Bronchus fibroblast of lung (primary cell): ENCODE measurements around a stretch of chr1.

DNA sequence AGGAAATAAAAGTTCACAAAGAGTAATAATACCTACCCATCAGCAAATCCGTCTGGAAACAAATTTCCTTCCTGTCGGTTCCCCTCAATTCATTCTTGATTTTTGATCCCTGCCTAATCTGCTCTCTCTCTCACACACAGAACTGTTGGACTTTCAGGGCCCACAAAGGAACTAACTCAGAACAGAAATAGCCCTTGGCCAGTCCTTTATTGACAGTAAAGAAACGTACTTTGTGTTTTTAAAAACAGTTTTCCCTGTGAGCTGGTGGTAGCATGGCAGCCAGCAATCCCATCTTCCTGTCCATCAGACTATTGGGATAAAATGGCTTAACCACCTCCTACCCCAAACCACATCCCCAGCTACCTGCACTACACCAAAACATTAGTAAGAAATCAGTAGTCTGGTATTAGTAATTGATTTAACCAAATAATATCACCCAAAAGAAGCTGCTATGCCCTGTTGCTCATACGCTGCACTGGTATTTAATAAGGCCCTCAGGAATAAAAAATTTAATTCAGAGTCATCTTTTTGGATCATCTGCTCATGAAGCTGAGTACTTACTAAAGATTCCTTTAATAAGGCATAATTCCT, 69.9 kb downstream of the SIPA1L2 start:
- RAMPAGE, long total RNA: no peak

DNA sequence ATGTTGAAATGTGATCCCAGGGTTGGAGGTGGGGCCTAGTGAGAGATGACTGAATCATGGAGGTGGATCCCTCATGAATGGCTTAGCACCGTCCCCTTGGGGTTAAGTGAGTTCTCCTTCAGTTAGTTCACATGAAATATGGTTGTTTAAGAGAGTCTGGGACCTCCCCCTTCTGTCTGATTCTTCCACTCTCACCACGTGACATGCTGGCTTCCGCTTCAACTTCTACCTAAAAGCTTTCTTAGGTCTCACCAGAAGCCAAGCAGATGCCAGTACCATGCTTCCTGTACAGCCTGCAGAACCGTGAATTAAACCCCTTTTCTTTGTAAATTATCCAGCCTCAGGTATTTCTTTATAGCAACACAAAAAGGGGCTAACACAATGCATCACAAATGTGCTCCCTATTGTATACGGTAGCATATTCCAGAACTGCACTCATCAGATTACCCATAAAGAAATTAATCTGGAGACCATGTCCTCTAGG, 58.3 kb downstream of the SIPA1L2 start:
- RAMPAGE, long total RNA: no peak

DNA sequence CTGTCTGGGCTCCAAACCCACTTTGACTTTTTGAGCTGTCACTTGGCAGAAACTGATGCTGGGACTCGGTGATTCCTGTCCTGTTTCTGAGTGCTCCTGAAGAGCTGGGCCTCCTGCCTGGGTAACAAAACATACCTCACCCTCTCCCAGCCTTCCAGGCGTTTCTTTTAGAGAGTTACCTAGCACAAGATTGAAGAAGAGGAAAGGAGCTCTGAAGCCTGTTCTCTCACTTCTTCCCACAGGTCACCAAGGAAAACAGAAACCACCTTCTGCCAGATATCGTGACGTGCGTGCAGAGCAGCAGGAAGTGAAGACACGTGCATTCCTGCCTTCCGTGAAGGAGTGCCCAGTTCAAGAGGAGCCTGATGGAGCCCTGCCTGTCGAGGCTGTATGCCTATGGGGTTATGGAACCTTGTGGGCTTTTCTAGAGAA, 27.5 kb downstream of the NTPCR start:
- RAMPAGE, long total RNA: no peak

- RAMPAGE, long total RNA: no peak
These were observed 33.7 kb downstream of the NTPCR start for GRCh38 chr1:232983892-232984809.

DNA sequence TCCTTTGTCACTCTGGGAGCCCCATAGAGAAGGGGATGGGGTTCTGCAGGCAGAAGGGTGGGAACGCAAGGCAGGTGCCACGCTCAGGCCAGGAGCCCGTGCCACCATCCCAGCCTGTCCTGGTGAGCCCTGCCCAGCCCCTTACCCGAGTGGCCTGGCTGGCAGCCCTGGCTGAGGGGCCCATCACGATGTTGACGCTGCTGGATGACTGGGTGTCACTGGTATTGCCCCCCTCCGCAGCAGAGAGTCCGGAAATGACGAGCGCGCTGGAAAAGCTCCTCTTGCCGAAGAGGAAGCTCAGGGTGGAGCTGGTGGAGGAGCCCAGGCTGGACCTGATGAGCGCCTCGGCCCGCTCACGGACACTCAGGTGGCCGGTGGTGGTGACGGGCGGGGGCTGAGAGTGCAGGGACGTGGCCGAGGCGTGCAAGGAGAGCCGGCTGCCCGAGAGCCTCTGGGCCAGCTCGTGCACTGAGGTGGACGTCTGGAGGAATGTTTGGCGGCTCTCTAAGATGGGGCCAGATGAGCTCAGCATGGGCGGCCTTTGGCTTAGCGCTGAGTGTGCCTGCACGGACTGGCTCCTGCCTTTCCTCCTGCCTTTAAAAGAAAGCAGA, 35.6 kb downstream of the NTPCR start:
- RAMPAGE, long total RNA: no peak

DNA sequence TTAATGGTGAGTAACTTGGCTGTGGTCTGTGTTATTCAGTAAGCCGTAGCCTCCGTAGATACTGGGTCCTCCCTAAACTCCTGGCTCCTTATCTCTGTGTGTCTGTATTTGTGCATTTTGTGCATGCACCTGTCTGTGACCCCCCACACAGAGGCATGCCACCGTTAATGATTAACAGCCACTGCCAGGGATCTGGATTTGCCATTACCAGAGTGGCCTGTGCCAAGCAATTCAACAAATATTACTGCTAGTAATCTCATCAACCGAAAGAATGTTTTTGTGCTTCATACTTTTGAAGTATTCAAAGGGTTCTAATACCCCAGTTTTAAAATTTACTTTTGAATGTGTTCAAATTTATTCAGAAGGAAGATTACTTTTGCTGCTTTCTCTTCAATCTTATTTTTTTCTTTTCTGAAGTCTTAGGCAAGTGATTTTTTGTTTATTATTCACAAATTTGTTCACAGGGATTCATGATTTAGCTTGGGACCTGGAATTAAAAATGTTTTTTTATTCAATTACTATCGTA, 32.1 kb downstream of the MAP3K21 start:
- RAMPAGE, long total RNA: no peak

DNA sequence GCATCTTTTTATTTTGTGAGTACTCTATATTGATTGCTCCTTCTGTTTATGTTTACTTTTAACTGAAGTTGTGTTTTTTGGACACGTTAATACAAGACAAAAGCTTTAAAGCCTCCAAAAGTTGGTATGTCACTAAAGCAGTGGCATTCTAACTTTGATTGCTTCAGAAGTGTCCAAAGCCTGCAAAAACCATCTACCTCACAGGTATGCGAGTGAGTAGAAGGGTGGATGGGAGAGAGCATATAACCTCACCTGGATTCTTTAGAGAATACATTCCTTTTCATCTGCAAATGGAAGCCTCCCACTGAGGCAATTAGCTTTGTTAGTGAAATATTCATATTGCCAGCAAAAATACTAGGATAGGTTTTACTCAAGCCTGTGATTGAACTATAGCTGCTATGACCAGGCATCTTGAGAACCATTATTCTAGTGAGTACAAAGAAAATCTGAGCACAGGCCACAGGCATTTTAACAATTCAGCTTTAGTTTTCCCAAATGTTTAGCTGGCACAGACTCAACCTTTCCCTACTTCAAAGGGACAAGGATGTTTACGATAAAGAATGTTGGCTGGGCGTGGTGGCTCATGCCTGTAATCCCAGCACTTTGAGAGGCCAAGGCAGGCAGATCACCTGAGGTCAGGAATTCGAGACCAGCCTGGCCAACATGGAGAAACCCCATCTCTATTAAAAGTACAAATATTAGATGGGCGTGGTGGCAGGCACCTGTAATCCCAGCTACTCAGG, 39.7 kb downstream of the MAP3K21 start:
- RAMPAGE, long total RNA: no peak

- RAMPAGE, long total RNA: no peak
These were observed 42.1 kb downstream of the MAP3K21 start for GRCh38 chr1:233369482-233370104.

- RAMPAGE, long total RNA: no peak
These were observed 15.4 kb downstream of the KCNK1 start for GRCh38 chr1:233629012-233630043.

DNA sequence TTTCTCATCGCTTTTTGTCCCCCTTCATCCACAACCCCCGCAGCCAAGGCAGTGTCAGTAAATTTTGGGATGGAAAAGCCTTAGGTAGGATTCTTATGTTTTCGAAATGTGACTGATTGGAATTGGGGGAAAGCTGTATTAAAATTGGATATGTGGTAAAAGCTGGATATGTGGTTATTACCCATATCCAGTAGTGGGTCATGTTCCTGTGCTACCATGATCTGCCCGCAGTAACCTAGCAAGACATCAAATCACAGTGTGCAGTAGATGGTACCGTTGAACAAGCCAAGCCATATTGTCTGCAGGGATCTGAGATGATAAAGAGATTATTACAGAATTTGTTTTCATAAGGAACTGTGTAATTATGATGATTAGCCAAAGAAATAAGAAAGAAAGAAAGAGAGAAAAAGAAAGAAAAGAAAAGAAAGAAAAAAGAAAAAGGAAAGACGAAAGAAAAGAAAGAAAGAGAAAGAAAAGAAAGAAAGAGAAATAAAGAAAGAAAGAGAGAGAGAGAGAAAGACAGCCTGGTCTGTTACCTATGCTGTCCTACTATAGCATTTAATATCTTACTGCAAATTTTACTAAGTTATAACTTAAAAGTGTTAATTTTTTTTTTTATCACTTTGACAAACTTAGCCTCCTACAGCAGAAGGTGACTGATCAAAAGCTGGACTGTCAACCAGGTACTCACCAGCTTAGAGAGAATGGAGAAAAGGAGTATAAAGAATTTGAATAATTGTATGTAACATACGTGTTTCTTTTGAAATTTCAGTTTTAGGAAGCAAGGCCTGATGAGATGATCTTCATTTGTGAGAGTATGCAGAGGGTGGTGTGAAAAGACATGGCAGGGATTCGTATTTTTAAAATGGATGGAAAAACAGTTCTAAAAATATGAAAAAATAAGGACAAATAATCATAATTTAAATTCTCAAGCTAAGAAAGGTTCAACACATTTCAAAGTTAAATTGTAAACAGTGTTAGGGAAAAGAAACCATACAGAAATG, 43.6 kb downstream of the KCNK1 start:
- RAMPAGE, long total RNA: no peak

DNA sequence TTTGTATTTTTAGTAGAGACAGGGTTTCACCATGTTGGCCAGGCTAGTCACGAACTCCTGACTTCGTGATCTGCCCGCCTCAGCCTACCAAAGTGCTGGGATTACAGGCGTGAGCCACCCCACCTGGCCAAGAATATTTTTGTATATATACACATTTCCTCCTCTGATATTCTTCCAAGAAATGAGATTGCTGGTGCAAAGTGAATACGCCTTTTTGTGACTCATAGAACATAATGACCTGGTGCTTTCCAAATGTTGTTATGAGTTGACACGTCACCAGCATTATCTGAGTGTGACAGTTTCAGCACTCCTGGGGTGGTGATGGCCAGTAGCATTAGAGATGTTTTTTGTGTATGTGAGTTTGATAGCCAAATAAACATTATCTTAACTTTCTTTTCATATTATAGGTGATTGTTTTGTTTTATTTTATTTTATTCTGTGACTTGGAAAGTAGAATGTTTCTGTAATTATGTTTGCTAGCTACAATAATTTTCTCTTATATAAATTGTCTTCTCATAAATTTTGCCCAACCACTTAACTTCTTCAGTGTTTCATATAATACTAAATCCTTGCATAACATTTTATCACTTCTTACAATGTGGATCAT, 55.0 kb downstream of the KCNK1 start:
- RAMPAGE, long total RNA: no peak

DNA sequence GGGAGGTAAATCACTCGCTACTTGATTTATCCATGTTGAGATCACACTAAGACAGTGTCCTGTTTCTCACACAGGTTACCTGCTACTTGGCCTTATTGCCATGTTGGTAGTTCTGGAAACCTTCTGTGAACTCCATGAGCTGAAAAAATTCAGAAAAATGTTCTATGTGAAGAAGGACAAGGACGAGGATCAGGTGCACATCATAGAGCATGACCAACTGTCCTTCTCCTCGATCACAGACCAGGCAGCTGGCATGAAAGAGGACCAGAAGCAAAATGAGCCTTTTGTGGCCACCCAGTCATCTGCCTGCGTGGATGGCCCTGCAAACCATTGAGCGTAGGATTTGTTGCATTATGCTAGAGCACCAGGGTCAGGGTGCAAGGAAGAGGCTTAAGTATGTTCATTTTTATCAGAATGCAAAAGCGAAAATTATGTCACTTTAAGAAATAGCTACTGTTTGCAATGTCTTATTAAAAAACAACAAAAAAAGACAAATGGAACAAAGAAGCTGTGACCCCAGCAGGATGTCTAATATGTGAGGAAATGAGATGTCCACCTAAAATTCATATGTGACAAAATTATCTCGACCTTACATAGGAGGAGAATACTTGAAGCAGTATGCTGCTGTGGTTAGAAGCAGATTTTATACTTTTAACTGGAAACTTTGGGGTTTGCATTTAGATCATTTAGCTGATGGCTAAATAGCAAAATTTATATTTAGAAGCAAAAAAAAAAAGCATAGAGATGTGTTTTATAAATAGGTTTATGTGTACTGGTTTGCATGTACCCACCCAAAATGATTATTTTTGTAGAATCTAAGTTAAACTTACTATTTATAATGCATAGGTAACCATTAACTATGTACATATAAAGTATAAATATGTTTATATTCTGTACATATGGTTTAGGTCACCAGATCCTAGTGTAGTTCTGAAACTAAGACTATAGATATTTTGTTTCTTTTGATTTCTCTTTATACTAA, 57.6 kb downstream of the KCNK1 start:
- RAMPAGE, long total RNA: no peak

DNA sequence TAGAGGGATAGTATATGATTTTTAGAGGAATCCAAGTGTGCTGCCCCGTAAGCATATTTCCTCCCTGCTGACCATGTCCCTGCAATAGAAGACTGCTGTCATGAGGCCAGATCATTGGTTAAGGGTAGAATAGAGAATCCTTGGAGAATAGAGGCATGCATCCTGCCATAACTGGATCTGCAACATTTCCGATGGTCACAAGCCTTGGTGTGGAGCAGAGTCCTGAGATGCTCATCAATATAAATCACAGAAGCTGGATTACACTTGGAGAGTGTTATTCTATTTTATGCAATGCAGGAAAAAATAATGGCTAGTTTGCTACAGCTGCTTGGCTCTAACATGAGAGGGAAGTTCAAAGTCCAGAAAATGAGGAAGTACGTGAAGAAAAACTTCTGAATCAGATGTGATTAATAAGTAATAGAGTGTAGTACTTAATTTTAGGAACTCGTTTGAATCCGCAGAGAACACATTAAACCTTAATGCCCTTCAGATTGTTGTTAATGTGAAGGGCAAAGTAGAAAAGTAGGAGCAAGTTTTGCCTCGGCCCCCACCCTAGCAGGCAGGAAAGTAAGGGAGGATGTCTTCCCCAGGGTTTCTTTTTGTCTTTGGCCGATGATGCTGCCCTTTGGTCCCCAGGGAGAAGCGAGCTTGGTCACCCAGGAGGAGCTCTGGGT, 59.4 kb downstream of the KCNK1 start:
- RAMPAGE, long total RNA: no peak

DNA sequence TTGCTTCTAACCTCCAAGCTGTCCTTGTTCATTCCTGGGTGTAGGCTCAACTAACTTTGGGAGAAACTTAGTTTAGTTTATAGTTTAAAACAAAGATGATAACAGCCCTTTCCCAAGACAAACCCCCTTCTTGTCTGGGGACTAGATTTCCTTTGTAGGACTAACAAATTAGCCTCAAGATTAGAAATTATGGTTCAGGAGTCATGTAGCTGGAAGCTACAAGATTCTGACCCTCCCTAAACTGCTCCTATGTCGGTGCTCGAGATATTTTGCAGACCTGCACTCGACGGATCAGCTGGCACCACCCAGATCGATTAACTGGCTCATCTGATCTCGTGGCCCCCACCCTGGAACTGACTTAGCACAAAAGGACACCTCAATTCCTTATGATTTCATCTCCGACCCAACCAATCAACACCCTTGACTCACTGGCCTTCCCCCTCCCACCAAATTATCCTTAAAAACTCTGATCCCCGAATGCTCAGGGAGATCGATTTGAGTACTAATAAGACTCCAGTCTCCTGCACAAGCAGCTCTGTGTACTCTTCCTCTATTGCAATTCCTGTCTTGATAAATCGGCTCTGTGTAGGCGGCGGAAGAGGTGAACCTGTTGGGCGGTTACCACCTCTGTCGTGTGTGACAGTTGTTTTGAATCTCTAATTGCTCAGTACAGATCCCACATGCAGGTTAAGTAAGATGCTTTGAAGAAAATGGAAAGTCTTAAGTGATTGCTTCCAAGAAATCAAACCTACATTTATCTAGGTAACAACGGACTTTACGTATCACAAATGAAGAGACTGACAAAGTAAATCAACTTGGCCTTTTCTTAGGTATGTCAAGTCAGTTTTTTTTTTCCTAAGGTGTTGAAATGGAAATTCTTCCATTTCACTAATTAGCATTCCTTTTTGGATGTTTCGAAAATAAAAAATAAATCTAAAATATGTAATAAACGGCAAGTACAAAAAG, 35.3 kb downstream of the COA6 start:
- RAMPAGE, long total RNA: no peak

DNA sequence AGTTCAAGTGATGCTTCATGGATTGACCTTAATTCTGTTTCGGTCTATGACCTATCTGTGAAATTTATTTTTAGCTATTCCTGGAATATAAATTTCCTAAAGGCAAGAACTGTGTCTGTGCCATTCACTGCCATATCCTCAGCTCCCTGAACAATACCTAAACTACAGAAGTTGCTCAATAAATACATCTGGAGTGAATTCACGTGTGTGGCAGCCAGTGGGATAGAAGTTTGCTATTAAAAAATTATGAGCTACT, 39.5 kb upstream of the TARBP1 start:
- RAMPAGE, long total RNA: no peak

DNA sequence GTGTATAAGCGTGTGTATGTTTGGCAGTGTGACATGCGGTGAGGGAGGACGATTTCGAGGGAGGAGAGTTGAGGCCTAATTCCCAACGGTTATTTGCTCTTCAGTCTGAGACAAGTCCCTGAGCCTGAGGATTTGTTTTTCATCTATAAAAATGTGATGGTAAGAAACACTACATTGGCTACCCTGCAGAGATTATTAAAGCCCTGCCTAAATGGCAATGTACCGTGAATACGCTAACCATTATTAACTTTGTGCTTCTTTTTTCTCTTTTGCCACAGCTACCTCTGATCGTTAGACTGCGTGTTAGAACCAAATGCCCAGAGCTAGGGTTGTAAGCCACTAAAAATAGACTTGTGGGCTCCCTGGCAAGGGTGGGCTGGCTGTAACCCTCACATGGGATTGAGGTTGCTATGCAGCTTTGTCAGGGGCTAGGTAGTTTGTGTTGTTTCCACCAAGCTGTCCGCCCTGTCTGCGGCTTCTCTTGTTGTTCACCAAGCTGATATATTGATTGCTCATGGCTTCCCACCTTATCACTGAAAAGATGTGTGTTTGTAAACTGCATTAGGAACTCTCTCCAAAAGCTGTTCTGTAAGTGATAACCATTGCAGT, 41.8 kb upstream of the TARBP1 start:
- RAMPAGE, long total RNA: no peak

DNA sequence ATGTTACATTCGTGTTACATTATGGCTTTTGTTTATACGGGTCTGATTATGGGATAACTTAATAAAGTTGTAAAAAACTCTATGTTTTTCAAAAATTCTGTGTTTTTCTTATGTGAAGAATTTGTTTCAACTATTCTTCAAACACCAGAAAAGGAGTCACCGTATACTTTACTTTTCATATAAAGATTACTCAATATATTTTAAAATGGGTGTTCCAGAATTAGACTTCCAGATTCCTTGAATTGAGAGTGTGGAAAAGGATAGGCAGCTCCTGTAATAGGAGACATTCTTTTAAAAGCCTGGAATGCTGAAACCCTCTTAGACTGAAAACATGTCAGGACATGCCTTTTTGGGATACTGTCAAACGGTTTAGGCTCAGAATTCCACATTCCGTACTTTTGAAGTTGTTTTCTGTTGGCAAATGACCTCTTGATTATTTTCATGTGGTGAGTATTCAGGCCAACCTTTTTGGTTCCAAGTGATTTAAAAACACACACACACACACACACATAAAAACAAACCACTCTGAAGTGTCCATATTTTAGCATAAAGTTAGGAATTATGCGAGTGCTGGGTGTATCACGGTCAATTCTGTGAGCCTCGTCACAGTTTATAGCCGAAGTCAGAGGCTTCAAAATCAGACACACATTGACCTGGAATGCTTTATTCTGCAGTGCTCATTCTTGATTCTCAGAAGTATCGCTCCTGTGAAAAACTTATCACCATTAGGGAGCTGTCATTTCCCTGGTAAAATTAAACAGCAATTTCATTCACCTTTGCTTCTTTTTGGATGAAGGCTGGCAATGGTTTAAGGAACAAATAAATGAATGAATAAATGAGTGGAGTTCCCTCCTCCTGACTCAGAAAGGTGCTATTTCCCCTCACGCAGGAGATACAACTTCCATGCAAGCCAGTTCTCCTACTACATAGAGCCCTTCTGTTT, 8.5 kb upstream of the IRF2BP2 start:
- RAMPAGE, long total RNA: no peak

GRCh38 chr1:234624255-234624601, 14.2 kb upstream of the IRF2BP2 start:
- RAMPAGE, long total RNA: no peak

GRCh38 chr1:234627977-234628382, 18.0 kb upstream of the IRF2BP2 start:
- RAMPAGE, long total RNA: no peak

- RAMPAGE, long total RNA: no peak
These were observed 21.8 kb upstream of the IRF2BP2 start for GRCh38 chr1:234631645-234632337.